ENCODE measurements around a stretch of chr17.

GRCh38 chr17:80259906-80260722 is 538 bp upstream of the RNF213 start:
- PRO-cap = bidirectional peak, plus-strand start at chr17:80260240, minus-strand start at chr17:80260244; bidirectional peak, plus-strand start at chr17:80260268, minus-strand start at chr17:80260257; bidirectional peak, plus-strand start at chr17:80260413, minus-strand start at chr17:80260350; unidirectional peak, minus-strand start at chr17:80260445

GRCh38 chr17:80262271-80262909 is 1.7 kb downstream of the RNF213 start:
- PRO-cap = no peak

DNA sequence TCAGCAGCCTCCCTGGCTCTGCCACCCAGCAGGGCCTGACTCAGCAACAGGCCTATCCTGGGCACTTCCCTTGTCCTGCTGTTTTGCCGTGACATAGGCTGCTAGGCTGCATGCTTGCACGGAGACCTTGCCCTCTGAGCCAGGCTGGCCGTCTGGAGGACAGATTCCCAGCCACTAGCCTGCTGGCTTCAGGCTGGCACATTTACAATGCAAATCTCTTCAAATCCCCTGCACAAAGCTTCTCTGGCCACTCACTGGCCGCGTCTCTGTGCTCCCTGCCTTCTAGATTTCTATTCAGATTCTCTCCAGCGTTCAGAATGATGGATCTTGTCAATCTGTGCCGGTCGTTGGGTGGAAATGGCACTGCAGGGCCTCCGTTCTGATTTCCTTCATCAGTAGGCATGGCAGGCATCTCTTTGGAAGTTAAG is 9.6 kb downstream of the RNF213 start:
- PRO-cap = bidirectional peak, plus-strand start at position 250 of the sequence, minus-strand start at position 154 of the sequence

DNA sequence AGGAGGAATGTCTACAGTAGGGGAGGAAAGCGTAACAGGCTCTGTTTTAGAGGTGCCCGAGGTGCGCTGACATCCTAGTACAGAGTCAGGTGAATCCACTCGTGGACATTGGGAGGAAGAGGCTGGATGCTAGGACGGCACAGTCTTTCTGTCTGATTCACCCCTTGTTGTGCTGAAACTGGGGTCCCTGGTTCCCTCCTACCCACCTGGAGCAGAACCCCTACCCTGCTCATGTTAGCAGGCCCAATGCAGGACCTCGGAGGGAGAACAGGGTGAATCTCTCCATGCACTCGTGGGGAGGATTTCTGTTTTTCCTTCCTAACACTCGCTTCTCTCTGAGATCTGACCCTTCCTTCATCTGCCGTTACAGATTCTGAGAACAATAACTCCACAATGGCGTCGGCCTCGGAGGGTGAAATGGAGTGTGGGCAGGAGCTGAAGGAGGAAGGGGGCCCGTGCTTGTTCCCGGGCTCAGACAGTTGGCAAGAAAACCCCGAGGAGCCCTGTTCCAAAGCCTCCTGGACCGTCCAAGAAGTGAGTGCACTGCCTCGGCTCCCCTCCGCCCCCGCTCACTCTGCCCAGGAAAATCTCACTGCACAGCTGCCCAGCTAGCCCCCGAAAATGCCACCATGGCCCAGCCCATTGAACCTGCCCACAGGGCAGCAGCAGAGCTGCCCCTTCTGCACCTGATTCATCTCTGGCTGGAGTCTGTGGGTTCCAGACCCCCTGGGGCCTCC is 12.4 kb downstream of the RNF213 start:
- PRO-cap = no peak

- PRO-cap = no peak
These were observed 19.3 kb downstream of the RNF213 start for GRCh38 chr17:80279780-80280447.

DNA sequence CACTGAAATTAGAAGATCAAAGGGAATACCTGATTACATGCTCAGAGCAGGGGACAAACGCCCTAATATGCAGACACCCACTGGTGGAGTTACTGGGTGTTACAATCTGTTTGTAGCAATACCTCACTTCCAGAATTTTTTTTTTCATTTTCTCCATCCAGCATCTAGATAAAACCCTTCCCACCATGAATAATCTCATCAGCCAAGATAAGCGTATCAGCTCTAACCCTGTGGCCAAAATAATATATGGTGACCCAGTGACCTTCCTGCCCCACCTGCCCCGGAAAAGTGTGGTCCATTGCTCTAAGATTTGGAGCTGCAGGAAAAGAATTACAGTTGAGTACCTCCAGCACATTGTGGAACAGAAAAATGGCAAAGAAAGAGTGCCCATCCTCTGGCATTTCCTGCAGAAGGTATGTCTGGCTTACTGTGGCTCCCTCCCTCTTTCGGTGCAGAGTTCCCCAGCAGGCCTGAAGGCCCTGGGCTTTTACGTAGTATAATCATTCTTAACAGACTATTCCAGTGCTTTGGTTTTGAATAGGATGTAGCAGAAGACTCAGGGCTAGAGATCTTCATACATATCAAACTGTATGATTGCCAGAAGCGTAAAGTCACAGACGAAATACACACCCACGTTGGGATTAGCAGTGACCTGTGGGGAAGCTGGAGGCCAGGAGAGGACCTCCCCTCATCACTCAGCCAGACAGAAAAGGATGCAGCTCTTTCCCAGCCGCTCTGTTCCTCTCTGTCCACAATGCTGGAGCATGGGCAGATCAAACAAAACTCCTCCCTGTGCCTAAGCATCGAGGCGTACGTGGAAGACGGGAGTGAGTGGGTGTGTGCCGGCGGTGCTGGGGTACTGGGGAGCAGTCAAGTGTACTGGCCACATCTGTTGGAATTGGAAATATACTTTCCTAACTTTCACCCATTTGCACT is 31.2 kb upstream of the ENDOV start:
- PRO-cap = no peak

DNA sequence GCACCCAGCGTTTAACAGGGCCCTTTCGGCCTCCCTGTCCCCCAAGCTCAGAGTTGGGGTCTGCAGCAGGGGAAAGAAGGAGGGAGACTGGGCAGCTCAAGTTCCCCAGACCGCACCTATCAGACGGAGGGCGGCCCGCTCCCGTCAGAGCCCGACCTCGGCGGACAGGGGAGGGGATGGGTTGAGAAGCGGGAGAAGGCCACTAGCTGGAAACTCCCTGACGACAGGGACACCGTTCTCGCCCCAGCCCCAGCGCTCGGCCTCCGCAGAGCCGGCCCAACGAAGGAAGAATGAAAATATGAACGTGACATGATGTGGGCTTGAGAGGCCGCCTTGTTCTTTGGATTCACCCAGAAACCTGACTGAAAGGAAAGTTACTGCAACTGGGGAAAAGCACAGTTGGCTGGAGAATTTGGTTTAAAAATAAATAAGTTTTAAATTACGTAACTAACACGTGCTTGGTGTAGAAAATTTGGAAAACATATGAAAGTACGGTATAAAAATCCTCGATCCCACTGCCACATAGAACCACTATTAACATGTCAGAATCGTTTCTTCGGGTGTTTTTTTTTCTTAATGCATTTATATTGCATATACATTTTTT is 21.1 kb downstream of the NPTX1 start:
- PRO-cap = no peak

GRCh38 chr17:80456781-80457262 is 19.6 kb downstream of the NPTX1 start:
- PRO-cap = no peak

DNA sequence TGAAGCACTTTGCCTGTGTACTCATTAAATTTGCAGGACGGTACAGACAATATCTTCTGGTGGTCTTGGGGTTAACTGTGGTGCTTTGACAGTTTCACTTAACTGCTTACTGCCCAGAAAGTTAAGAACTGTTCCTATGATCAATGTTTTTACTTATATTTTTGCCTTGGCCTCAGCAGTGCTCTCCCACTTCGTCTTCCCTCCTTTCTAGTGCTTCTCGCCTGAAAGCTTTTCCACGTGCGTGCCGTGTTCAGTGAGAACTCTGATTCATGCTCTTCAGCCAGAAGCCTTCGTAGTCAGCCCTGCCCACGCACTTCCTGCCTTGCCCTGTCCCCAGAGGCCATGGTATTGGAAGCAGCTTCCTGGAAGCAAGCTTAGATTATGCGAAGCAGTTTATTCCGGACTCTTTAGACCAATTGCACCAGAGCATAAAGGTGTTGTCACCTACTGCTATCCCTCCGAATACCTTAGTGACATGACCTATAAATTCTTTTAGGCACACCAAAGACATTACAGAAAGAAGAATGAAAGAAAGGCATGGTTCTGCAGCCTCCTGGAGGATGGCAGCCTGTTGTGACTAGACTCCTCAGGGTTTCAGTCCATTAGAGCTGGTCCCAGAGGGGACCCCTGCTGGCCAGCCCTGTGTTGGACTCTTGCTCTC is 105.1 kb downstream of the RPTOR start:
- PRO-cap = no peak

DNA sequence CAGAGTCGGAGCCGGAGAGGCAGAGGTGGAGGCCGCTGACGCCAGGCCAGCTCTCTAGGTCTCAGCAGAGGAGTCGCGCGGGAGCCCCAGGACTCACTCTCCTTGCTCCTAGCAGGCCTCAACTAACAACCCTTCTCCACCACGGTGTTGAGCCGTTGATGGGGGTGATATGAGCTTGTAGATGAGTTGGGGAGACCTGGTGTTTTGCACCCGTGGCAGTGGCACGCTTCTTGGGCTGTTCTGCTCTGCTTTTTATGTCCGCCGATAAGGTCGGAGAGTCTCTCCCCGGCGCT is 116.6 kb downstream of the RPTOR start:
- PRO-cap = no peak

GRCh38 chr17:80752292-80752542 is 207.6 kb downstream of the RPTOR start:
- PRO-cap = no peak

- PRO-cap = no peak
These were observed 100.1 kb upstream of the CHMP6 start for GRCh38 chr17:80891361-80892043.

- PRO-cap = no peak
These were observed 96.2 kb upstream of the CHMP6 start for GRCh38 chr17:80895399-80895931.

DNA sequence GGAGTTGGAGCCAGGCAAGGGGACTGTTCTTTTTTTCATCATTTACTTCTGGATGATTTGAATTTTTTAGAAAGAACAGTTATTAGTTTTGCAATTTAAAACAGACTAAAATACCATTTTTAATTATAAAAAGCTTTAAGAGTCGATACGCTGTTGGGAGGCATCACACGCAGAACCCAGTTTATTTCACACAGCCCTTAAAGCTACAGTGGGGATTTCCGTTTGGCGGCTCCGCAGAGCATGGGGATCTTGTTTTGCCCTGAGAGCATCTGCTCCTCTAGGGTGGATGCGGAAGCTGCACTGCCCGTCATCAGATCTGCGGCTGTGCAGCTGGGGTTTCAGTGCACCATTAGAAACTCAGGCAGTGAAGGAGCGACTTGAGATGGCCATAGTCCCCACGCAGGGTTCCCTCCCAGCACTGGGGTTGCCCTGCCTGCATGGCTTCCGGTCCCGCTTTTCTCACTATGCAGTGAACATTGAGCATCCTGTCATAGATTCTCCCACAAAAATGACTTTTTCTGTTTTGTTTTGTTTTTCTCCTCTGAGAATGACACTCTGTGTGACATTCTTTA is 62.2 kb upstream of the CHMP6 start:
- PRO-cap = no peak

- PRO-cap = no peak
These were observed 20.2 kb upstream of the CHMP6 start for GRCh38 chr17:80971139-80972089.

GRCh38 chr17:81003539-81003945 is 11.9 kb downstream of the CHMP6 start:
- PRO-cap = unidirectional peak, plus-strand start at chr17:81003790

GRCh38 chr17:81017875-81018854 is 16.8 kb upstream of the BAIAP2 start:
- PRO-cap = no peak

GRCh38 chr17:81025267-81025791 is 9.6 kb upstream of the BAIAP2 start:
- PRO-cap = no peak

GRCh38 chr17:81026642-81027335 is 8.2 kb upstream of the BAIAP2 start:
- PRO-cap = no peak

GRCh38 chr17:81027672-81028253 is 7.2 kb upstream of the BAIAP2 start:
- PRO-cap = no peak